Neural crest cell (in vitro differentiated cells): ENCODE data around the gene WNT3A.

DNA sequence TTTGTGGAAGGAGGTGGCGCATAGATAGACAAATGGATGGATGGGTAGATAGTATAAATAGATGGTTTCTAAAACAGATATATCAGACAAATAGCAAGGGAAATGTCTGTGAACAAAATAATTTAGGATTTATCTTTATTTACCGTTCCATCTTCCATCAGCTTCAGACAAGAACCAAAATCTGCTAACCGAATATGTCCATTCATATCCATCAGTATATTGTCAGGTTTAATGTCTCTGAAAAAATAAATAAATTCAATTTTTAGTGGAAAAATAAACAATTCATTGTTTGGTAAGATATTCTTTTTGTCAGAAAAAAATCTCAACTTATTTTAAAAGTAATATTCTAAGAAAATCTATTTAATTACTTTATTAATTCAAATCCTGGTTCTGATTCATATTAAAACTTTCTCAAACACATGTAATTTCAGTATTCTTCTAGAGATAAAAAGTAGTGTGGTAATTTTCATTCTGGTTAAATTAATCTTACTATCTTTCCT, 157.8 kb downstream of the CDC42BPA start:
- PRO-cap: no peak

- PRO-cap: no peak
These were observed 19.2 kb downstream of the CDC42BPA start for GRCh38 chr1:227299089-227299487.

- PRO-cap: no peak
These were observed 28.8 kb upstream of the PRSS38 start for GRCh38 chr1:227786684-227786977.

DNA sequence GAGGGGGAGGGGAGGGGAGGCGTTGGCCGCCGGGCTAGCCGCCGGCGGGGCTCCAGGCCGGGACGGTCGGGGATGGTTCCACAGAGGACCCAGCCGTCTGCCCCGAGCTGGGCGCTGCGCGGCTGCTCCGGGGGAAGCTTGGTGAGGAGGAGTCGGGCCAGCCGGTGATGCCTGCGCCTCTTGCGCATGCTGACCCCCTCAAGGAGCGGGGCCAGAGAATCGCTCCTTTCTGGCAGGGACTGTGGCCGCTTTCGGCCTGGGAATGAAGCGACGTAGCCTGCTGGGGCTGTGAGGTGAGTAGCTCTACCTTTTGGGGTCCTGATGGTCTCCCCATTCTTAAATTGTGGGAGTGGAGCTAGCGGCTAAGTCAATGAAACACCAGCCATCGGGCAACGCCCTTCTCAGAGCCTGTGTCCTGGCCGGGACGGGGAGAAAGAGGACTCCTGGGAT, 602 bp upstream of the WNT9A start:
- PRO-cap: no peak

DNA sequence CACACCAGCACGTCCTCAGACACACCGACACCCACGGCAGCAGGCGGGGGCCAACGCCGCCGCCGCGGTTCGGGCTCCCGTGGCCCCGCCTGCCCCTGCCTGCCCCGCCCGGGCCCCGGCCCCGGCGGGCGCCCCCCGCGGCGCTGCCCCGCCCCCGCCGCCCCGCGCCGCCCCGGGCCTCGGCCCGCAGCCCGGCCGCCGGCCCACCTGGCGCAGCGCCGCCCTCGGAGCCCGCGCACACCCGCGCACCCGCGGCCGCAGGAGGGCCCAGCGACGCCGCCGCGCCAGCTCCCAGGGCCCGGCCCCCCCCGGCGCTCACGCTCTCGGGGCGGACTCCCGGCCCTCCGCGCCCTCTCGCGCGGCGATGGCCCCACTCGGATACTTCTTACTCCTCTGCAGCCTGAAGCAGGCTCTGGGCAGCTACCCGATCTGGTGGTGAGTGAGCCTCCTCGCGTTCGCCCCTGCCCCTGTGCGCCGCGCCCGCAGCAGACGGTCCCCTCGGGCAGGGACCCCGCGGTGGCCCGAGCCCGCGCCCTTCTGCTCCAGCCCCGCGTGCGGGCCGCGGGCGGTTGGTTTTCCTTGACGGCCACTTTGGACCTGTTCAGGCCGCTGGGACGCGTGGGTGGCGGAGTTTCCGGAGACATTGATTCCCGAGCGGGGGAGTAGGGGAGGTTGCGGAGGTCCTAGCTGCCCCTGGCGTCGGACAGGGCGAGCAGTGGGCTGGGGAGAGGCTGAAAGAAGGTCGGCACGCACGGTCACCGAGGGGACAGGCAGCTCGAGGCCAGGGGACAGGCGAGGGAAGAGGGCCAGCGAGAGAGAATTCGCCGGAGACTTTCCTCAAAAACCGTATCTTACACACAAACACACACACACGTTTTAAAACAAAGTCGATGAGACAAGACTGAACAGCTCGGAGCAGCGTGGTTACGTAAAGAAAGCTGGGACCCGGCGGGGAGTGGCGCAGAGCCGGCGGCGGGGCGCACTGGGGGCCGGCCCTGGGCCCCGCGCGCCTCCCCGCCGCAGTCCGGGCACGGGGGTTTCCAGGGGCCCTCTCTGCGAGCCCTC, at the start of gene WNT3A:
Gene WNT3A, plus strand, starts transcription at position 234 of the 1,065 bp plus-strand sequence.
- PRO-cap: no peak

DNA sequence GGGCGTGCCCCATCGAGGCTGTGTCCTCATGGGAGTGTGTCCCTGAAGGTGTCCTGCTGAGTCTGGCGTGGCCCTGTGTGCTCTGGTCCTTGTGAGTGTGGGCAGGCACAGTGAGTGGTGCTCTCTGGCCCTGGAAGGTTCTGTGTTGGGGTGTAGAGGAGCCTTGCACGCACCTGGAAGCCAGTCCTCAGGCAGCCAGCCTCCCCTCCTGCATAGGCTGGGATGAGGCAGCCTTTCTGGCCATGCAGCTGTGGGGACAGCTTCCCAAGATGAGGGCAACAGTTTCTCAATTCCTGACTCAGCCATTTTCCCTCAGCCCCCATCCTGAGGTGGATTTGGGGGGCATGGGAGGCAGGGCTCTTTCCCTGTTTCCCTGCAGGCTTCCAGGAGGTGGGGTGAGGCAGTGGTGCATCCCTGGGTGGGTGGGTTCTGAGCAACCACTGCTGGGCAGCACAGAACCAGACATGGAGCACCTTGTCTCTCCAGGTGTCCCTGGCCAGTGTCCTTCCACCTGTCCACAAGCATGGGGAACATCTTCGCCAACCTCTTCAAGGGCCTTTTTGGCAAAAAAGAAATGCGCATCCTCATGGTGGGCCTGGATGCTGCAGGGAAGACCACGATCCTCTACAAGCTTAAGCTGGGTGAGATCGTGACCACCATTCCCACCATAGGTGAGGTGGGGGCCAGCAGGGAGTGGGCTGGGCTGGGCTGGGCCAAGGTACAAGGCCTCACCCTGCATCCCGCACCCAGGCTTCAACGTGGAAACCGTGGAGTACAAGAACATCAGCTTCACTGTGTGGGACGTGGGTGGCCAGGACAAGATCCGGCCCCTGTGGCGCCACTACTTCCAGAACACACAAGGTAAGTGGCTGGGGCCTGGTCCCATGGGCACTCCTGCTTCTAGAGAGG, 6.3 kb downstream of the C1orf35 start:
- PRO-cap: no peak

- PRO-cap: no peak
These were observed 1.0 kb downstream of the C1orf35 start for GRCh38 chr1:228101961-228102612.

GRCh38 chr1:228176167-228176985, 10.8 kb downstream of the IBA57 start:
- PRO-cap: no peak

GRCh38 chr1:228209641-228210798, 2.2 kb downstream of the OBSCN start:
- PRO-cap: no peak

DNA sequence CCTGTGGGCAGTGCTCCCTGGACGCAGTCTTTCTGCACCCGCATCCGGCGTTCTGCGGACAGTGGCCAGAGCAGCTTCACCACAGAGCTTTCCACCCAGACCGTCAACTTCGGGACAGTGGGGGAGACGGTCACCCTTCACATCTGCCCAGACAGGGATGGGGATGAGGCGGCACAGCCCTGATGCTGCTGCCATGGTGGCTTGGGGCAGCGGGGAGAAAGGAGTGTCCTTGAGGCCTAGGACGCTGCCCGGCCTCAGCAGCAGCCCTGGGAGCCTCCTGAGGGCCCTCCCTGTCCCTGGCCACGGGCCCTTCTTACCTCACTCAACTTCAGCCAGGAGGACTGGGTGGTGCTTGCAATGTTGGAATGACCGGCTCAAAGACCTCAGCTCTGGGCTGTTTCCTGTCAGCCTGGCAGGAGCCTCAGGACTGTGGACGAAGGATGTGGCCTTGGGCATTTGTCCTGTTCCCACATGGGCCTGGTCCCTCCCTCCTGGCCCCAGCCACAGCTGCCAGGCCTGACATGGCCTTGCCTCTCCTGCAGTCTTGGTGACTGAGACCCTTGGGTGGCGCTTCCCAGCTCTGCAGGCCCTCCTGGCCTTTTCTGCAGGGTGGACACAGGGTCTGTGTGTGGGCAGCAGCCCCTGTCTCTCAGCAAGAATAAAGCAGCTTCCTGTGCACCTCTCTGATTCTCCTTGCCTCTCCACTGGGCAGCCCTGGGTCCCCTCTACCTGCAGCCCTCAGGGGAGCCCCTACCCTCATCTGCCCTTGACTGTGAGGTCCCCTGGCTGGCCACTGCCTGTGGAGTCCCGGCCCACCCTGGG, 45.9 kb downstream of the TRIM11 start:
- PRO-cap: no peak

GRCh38 chr1:228378191-228379203, 28.1 kb downstream of the TRIM11 start:
- PRO-cap: bidirectional peak, plus-strand start at chr1:228378318, minus-strand start at chr1:228378409

GRCh38 chr1:228392811-228393790, 13.5 kb downstream of the TRIM11 start:
- PRO-cap: no peak

GRCh38 chr1:228394556-228395694, 11.7 kb downstream of the TRIM11 start:
- PRO-cap: no peak

GRCh38 chr1:228490212-228491092, 3.3 kb downstream of the RNF187 start:
- PRO-cap: no peak

- PRO-cap: no peak
These were observed 99.9 kb upstream of the RHOU start for GRCh38 chr1:228635239-228635905.

DNA sequence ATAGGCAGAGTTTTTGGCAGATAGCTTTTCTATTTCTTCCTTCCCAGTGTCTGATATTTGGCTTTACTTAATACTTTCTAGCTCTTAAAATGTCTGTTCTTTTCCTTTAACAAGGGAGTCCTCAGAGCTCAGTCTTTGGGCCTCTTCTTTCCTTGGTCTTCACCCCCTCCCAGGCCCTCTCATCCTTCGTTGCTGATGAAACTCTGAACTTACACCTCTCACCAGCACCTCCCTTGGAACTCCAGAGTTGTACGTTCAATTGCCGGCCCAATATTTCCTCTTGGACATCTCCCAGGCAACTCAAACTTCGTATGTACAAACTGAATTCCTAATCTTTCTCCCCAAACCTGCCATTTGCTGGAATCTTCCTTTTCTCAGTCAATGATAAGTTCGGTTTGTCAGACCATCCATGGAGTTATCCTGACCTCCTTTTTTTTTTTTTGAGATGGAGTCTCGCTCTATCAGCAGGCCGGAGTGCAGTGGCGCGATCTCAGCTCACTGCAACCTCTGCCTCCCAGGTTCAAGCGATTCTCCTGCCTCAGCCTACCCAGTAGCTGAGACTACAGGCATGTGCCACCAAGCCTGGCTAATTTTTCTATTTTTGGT, 13.0 kb upstream of the RHOU start:
- PRO-cap: no peak

- PRO-cap: no peak
These were observed 74.9 kb downstream of the RHOU start for GRCh38 chr1:228810055-228810774.

DNA sequence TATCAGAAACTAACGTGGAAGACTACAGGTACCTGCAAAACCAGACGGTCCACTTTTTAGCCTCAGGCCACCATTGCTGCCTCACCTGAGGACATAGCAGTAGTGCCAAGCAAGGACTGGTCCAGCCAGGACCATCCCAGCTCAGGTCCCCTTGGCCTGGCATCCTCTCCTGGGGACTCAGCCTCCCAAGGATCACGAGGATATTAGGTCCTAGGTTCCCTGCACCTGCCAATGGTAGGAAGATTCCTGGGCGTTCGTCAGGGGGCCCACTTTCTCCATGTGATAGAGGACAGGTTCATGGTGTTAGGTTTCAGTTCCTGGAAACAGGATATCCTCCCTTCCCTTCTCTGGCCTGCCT, 71.6 kb upstream of the RAB4A start:
- PRO-cap: no peak

DNA sequence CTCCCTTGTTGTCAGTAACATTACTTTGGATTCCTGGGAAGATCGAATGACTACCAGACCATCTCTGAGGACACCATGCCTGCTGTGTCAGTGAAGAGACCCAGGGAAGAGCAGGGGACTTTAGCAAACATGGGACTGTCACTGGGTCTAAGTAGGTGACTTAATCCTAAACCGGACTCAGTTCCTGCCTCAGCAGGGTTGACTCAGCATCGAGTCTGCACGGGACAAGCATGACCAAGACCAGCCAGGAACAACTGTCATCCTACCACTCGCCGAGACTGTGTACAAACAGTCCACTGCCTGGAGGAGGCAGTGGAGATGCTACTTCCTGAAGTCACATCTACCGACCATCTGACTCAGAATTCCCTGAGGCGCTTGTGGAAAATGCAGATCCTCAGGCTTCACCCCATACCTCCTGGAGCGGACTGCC, 53.2 kb upstream of the RAB4A start:
- PRO-cap: no peak

DNA sequence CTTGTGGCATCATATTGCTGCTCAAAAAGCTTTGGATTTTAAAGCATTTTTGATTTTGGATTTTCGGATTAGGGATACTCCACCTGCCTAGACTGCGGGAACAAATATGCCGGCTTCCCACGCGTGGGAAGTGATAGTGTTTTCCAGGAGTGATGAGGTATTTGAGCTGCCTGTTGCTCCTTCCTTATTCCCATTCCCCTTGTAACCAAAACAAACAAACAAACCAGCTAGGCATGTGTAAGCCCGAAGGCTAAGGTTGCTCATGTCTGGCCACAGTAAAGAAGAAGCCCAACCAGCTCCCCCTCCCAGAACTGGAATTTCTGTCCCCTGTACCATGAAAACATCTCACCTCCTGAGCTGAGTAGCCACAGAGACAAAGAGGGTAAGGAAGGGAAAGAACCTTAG, 41.9 kb upstream of the RAB4A start:
- PRO-cap: no peak